Measurements from ENCODE around the gene ACOX2.

GRCh38 chr3:58474346-58474894 lies 17.5 kb upstream of the KCTD6 start:
- PRO-cap, 3 experiments: no peak in any of the 3 experiments

- PRO-cap, 3 experiments: peak in 2 of 3 experiments; most common minus-strand start chr3:58526740 (in 1)
These were observed 10.4 kb downstream of the ACOX2 start for GRCh38 chr3:58526317-58527186.

DNA sequence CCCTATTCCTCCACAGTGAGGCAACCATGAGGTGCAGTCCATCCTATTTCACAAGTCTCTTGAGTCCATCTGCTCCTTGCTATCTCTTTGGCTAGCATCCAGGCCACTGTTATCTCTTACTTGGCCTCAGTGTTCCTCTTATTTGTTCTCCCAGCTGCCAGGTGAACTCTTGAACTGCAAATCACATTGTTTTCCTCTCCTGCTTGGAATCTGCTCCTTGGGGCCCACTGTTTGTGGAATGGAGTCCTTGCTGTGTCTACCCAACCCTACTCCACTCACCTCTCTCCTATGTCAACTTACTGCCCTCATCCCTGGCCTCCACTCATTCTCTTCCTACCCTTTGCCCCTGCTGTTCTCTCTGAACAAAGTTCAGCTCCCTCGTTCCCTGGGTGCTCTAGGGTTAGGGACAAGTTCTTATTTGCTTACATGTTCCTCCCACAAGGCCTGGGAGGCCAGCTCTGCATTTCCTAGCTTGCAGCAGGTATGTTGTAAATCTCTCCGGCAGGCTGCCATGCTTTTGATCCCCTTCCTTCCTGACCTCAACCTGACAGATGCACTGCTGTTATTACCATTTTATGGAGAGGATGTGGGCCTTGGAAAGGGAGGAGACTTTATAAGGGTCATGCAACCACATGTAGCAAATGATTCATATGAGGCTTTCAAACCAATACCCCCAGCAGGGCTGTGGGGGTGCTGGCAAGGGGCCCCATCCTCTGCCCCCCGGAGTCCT lies 991 bp downstream of the ACOX2 start:
- PRO-cap, 3 experiments: no peak in any of the 3 experiments

DNA sequence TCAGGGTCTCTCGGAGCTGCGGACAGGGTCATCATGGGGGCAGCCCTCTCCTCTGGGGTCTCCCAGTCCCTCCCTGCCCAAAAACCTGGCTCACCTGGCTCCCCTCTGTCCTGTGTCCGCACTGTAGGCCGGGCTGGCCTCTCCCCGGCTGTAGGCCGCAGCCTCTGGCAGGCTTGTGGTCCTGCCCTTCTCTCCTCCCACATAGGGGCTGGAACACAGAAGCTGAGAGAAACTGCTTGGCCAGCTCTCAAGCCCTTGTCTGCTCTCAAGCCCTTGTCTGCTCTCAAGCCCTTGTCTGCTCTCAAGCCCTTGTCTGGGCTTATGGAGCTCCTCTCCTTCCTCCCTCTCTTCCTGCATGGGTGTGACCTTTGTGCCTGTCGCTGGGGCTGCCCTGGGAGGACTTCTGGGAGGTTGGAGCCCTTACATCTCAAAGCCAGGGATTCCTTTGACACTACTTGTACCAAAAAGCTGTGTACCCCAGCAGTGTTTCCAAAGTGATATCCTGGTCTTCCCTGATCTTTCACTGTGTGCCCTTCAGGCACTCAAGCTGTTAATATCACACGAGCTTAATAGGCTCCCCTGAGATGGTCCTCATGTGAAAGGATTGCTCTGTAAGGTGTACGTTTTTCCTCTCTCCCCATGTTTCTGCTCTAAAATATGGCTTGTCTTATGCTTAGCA lies at the start of gene ACOX2:
ACOX2 (minus strand) TSS at position 166 of the 679 bp plus-strand sequence.
- PRO-cap, 3 experiments: peak in 3 of 3 experiments; most common minus-strand start position 166 of the sequence (in 3)

DNA sequence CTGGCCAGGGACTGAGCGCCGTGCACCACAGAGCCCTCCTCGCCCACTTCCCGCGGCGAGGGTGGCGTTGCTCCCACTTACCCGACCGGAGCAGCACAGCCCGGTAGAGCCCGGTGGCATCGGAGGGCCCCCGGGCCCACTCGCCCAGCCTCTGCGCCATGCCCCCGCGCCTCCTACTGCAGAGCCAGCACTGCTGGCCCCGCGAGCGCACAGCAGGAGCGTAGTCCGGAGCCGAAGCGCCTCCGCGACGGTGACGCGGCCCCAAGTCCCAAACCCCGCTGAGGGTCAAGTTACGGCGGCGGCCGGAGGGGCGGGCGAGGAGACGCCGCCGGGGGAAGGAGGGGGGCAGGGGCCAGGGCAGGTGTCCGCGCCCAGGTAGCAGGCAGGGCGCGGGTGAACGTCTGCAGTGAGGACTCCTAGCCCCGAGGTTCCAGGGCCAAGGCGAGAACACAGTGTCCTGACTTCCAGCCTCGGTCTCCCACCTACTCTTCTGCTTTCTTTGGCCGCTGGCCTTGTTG lies 9.6 kb upstream of the FAM107A start:
- PRO-cap, 3 experiments: no peak in any of the 3 experiments

DNA sequence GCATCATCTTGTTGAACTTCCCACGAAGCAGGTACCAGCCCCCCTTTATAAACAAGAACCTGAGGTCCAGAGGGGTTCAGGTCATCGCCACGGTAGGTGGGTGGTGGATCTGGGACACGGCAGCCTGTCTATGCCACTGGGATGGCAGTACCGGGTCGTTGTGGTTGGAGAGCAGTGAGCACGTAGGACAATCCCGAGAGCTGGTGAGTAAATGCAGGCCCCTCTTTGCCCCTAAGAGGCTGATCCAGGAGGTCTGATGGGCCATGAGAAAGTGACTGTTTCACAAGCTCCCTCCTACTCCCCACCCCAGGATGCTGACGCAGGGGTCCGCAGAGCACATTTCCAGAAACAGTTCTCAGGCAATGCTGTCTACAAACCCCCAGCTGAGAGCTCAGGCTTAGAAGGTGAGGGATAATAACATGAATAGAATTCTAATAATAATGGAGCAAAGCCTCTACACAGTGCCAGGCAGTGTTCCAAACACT lies 40.5 kb downstream of the FAM3D start:
- PRO-cap, 3 experiments: no peak in any of the 3 experiments

- PRO-cap, 3 experiments: no peak in any of the 3 experiments
These were observed 1.2 kb downstream of the FAM3D start for GRCh38 chr3:58665130-58665965.

DNA sequence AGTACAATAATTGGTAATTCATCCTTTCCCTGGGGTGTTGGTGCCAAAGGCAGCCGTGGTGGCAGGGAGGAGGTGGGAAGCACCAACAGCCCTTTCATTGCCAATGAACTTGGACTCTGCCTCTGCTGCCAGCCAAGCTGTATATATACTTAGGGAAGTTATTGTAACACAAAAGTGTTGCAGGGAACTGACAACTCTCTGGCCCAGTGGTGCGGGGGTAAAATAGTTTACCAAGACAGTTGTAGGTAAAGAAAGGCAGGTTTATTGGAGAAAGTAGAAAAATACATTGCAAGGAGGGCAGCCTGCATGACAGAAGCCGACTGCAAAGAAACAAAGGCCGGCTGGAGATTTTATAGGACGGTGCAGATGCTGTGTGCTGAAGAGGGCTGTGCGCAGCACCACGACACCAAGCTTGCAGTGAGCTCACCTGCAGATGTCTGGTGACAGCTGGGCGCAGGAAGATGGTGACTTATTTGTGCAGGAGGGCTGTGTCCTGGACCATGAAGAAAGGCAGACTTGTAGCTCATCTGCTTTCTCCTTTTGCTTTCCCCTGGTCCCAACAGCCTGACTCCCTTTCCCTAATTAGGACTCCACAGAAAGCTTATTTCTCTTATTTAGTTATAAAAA lies 4.1 kb upstream of the FAM3D start:
- PRO-cap, 3 experiments: no peak in any of the 3 experiments

GRCh38 chr3:59444153-59444735 lies 394.4 kb upstream of the CFAP20DC start:
- PRO-cap, 3 experiments: no peak in any of the 3 experiments

GRCh38 chr3:59551598-59552165 lies 501.9 kb upstream of the CFAP20DC start:
- PRO-cap, 3 experiments: no peak in any of the 3 experiments

DNA sequence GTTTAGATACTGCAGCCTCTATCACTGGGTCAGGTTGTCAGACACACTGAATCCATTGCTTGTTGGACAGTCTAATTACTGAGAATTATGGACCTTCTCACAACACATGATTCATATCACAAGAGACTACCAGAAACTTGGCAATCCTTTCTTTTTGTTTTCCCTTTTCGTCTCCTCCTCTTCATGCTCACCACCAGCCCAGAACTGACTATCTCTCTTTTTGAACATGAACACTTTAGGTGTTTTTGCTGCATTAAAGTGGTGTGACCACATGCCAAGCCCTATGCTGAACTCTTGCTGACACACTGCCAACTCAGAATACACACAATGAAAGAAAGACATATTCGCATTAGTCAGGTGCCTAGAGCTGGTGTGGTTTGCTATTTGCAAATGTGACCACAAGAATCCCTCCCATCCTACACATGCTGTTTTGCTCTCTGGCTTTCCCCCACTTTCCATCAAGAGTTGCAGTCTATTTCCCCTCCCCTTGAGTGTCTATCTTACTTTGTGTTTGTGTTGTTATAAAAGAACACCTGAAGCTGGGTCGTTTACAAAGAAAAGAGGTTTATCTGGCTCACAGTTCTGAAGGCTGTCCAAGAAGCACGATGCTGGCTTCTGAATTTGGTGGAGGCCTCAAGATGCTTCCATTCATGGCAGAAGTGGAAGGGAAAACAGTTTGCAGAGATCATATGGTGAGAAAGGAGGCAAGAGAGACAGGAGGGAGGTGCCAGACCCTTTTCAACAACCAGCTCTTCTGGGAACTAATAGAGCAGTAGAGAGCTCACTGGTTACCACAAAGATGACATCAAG lies 967.9 kb upstream of the CFAP20DC start:
- PRO-cap, 3 experiments: no peak in any of the 3 experiments

- PRO-cap, 3 experiments: no peak in any of the 3 experiments
These were observed 675.1 kb downstream of the FHIT start for GRCh38 chr3:60575687-60576935.

- PRO-cap, 3 experiments: no peak in any of the 3 experiments
These were observed 491.2 kb downstream of the FHIT start for GRCh38 chr3:60759974-60760463.

DNA sequence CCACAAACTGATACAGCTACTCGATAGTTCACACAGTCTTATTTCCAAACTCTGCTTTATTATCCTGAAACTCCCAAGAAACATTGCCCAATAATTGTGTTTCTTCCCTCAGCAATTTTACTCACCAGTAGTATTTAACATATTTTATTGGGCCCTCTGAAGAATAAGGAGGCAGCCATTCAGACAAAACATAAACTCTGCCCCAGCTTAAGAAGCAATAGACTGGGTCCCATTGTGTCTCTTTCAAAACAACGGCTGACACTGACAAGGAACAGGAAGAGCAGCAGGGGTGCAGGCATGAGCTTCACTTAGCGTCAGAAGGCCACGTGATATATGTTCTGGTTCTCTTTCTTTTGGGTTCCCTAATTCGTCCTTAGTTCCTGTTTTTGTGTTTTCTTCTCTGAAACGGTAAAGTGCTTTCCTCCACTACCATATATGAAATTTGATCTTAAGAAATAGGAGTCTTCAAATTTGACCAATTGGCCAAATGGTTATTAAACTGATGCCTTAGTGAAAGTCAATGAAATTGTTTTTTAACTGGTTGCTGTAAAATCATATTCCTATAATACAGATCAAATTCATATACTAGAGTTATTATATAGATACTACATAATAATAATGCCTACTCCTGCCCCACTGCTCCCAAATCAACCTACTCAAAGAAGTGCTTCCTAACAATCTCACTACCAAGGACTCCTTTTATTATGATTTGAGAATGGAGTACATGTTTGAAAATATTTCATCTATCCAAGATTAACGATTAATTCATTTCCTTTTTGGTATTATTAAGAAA lies 242.1 kb downstream of the FHIT start:
- PRO-cap, 3 experiments: peak in 2 of 3 experiments; most common minus-strand start position 263 of the sequence (in 2)

- PRO-cap, 3 experiments: no peak in any of the 3 experiments
These were observed 540 bp upstream of the FHIT start for GRCh38 chr3:61251712-61252271.

- PRO-cap, 3 experiments: peak in 3 of 3 experiments; most common plus-strand start chr3:61560812 (in 3); most common minus-strand start chr3:61560881 (in 2)
These were observed 666 bp upstream of the PTPRG start for GRCh38 chr3:61560474-61561336.

DNA sequence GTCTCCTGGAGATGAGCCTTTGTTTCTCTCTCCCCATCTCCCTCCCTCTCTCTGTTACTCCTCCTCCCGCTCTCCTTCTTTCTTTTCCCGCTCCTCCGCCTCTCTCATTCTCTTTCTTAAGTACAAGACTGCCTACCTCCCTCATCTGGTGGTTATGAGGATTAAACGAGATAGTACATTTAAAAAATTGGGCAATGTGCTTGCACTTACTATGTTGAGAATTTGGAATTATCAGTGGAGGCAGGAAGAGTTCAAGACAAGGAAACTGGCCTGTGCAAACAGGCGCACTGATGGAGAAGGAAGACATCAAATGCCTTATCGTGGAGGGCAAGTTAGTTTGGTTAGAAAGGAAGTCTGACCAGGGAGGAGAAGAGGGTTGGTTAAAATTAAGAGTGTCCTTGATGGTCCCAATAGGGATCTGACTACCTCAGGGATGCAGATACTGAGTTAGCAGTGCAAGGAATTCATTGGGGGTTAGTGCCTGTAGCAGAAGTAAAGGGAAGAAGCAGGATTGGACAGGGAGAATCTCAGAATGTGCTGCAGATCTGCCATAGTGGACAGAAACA lies 123.7 kb downstream of the PTPRG start:
- PRO-cap, 3 experiments: no peak in any of the 3 experiments

- PRO-cap, 3 experiments: no peak in any of the 3 experiments
These were observed 247.4 kb downstream of the PTPRG start for GRCh38 chr3:61808419-61809603.

GRCh38 chr3:61847748-61848531 lies 286.6 kb downstream of the PTPRG start:
- PRO-cap, 3 experiments: no peak in any of the 3 experiments

DNA sequence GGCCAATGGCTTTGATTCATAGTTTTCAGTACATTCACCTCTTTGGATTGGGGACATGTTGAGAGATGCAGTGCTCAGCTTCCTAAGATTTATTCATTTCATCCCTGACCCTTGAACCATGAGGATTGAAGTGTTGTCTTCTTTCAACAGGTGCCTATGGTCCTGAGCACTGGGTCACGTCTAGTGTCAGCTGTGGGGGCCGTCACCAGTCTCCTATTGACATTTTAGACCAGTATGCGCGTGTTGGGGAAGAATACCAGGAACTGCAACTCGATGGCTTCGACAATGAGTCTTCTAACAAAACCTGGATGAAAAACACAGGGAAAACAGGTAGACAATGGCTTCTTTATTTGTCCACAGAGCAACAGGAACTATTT lies 329.4 kb upstream of the C3orf14 start:
- PRO-cap, 3 experiments: no peak in any of the 3 experiments